Measurements from ENCODE around the genes FGF21, PTH2 and SLC17A7.

DNA sequence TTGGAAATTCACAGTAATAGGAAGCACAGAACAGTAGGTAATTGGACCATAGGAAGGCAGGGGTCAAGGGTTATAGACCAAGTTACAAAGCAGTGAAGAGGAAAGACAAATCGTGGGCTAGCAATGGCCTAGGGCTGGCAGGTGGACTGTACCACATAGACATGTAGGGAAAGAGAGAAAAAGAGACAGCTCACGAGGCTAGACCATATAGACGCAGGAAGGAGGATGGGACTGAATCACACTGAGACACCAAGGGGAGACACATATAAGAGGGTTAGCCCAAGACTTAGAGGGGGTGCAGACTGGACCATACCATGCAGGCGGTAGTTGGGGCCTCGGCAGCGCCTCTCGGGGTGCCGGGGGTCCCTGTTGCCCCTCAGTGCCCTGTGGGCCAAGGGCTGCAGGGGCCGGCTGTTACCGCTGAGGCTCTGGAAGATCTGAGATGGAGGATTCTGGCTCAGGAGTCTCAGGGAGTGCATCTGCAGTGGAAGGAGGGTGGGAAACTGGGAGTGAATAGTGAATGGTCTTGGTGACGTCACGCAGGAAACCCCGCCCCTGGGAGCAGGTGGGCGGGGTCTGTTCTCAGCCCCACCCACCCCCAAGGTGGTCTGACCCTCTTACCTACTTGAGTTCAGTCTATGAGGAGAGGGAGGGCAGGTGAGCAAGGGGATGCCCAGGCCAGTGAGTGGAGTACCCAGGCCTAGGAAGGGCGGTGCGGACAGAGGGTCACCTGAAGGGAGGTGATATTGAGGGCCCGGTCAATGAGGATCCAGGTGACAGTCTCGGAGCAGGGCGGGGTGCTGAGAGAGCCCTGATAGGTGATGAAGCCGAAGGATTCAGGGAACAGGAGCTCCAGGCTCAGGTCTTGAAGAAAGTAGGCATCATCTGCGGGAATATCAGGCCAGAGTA, 1.6 kb upstream of the DBP start:
- RRBS = 55% methylated on average over 2 of the region's 21 CpGs

- RRBS = 58% methylated on average over 9 of the region's 20 CpGs
Observed at GRCh38 chr19:48712762-48713625, 6.5 kb downstream of the MAMSTR start.

DNA sequence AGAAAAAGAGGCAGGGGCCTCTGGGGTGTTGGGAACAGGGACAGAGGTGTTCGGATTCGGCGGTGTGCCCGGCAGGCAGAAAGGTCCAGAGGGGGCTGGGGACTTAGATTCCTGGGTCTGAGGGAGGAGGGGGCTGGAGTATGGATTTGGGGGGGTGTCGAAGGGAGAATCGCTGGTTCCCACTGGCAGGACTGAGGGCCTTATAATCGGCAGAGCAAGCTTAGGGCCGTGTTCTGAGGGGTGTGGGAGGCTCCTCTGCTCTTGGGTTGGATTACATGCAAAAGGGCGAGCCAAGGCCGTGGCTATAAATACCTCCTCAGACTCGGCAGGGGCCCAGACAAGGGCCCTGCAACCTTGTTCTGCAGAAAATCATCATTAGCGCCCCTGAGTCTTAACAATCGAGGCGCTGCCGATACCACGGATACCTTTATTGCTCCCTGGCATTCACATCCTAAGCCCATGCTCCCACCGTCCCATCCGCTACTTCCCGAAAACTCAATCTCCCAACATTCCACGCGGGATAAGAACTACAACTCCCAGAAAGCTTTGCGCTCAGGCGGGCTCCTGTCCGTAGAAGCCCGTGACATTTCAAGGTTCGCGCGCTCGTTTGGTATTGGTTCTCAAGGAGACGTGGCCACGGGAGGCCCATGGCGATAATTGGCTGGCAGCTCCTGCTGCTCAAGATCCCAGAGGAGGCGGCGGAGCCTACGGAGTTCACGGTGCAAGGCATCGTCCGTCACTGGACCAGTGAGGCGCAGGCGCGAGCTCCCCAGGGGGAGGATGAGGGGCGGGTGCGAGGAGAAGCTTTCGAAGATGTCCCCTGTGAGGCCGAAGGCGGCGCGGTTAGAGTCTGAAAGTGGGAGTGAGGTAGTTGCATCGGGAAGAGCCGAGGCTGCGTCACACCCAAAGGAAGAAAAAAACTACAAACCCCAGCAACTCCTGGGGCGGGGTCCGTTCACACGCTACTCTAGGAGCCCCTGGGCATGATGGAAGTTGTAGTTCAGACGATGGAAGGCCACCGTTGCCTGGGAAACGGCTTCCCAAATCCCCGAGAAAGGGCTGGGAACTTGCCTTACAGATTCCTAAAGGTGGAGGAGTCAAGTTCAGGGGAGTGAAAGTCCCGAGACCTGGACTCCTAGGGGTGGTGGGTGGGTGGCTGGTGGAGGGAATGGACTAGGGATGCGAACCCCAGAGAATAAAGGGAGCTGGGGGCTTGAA, 1.1 kb upstream of the MAMSTR start:
- RRBS = no CpG with 5 or more reads among the region's 60 CpGs

DNA sequence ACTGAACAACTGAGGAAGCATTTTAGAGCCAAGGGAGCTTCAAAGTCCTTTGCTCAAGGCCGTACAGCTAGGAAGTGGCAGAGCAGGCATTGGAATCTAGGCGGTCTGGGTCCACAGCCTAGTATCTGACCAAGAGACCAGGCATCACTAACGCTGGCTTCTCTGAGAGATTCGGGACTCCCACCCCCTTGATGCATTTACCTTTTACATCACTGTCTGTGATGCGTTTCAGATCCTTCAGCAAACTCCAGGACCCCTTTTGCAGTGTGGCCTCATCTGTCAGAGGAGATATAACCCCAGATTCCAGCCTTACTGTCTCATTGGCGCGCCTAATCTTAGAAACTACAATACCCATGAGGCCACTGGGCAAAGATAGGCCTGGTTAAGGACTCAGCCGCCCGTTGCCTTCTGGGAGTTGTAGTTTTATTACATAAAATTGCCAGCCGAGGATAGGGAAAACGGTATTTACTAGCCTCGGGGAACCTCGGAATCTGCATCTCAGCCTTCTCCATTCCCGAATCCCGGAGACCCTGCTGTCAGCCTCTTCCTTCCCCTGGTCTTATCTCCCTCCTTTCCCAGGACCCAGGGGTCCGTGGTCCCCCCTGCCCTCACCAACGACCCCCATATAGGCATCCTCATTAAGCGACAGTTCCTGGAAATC, 1.6 kb downstream of the IZUMO1 start:
- RRBS = no CpG with 5 or more reads among the region's 18 CpGs

- RRBS = no CpG with 5 or more reads among the region's 7 CpGs
Observed at GRCh38 chr19:48747843-48748376, 1.2 kb upstream of the IZUMO1 start.

- RRBS = no CpG with 5 or more reads among the region's 4 CpGs
Observed at GRCh38 chr19:48755275-48755628, at the start of gene FGF21. Gene FGF21 (plus strand): TSS chr19:48755524.

- RRBS = no CpG with 5 or more reads among the region's 14 CpGs
Observed at GRCh38 chr19:48867073-48867722, 1.2 kb downstream of the PLEKHA4 start.

DNA sequence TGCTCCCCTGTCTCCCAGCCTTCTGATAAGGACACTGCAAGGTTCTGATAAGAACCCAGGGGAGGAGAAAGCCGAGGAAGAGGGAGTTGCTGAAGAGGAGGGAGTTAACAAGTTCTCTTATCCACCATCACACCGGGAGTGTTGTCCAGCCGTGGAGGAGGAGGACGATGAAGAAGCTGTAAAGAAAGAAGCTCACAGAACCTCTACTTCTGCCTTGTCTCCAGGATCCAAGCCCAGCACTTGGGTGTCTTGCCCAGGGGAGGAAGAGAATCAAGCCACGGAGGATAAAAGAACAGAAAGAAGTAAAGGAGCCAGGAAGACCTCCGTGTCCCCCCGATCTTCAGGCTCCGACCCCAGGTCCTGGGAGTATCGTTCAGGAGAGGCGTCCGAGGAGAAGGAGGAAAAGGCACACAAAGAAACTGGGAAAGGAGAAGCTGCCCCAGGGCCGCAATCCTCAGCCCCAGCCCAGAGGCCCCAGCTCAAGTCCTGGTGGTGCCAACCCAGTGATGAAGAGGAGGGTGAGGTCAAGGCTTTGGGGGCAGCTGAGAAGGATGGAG, 1.5 kb downstream of the PPP1R15A start:
- RRBS = no CpG with 5 or more reads among the region's 12 CpGs

GRCh38 chr19:48947086-48947502, 7.6 kb upstream of the BAX start:
- RRBS = no CpG with 5 or more reads among the region's 2 CpGs

- RRBS = no CpG with 5 or more reads among the region's 18 CpGs
Observed at GRCh38 chr19:48994010-48994532, 384 bp downstream of the RUVBL2 start.

GRCh38 chr19:49097533-49098541, 12.6 kb downstream of the SNRNP70 start:
- RRBS = no CpG with 5 or more reads among the region's 11 CpGs

DNA sequence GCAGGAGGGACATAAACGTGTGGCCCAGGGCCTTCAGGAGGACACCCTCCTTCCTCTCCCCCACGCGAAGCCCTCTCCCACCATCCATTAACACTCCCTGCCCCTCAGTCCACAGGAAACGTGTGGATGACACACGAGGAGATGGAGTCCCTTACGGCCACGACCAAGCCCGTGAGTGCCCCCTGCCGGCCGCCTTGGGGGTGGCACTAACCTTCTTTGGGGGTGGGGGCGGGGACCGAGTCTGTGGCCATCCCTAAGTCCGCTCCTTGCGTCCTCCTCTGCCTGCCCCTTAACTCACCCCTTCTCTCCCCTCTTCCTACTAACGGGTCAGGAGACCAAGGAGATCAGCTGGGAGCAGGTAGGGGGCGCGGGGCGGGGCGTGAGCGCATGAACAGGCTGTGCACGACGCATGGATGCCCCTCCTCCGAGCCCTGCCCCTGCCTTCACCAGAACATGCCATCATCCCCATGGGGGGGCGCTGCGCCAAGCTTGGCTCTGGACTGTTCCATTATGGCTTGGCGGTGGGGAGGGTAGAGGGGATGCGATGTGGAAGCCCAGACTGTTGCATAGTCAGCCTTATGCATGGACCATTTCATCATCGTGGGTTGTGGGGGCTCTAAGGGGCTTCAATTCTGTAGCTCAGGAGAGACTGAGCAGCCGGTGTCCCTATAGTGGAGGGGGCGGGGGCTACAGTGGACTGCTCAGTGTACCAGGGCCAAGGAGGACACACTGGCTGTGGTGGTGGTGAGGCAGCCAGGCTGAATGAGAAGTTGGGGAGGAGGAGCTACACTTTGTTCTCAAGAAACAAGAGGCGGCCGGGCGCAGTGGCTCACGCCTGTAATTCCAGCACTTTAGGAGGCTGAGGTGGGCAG, 9.1 kb downstream of the HRC start:
- RRBS = no CpG with 5 or more reads among the region's 34 CpGs

- RRBS = no CpG with 5 or more reads among the region's 13 CpGs
Observed at GRCh38 chr19:49356946-49357662, 5.1 kb downstream of the TEAD2 start.

DNA sequence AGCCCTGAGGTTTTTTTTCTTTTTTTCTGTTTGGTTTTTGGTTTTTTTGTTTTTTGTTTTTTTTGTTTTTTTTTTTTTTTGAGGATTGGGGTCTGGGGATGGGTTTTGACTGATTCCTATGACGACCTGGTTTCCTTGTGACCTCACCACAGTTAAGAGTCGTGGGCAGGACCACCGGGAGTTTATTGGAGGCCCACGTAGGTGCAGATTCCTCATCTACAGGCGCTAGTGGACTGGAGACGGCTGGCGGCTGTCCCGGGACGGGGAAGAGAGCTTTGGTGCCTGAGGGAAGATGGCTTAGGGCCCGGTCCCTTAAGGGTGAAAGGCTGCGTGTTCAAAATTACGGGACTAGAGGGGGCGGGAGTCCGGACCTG, 642 bp upstream of the TEAD2 start:
- RRBS = 28% methylated on average over 12 of the region's 14 CpGs

GRCh38 chr19:49390420-49391403, 2.7 kb downstream of the KASH5 start:
- RRBS = 34% methylated on average over 2 of the region's 23 CpGs

GRCh38 chr19:49413176-49413790, 10.0 kb downstream of the PTH2 start:
- RRBS = no CpG with 5 or more reads among the region's 12 CpGs

DNA sequence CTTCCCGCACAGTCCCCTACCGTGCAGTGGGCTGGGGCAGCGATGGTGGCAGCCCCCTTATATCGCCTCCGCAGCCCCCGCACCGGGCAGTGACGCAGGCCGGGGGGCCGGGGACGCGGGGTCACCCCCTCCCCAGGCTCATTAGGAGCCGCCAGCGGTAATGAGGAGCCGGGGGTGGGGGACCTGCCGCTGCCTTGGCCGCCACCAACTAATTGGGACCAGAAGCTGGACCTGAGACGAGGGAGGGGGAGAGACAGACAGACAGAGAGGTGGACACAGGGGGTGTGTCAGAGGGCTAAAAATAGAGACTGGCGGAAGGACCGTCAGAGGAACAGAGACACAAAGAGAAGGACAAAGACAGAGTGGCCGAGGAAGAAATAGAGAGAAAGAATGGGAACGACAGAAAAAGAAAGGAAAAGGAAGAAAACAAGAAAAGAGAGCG, at the start of gene PTH2:
Gene PTH2, minus strand, starts transcription at position 20 of the 442 bp plus-strand sequence.
- RRBS = 19% methylated on average over 11 of the region's 23 CpGs

- RRBS = 8% methylated on average over 7 of the region's 24 CpGs
Observed at GRCh38 chr19:49428269-49428619, 3.1 kb downstream of the GFY start.

- RRBS = no CpG with 5 or more reads among the region's 29 CpGs
Observed at GRCh38 chr19:49431412-49431907, 6.3 kb downstream of the GFY start.

DNA sequence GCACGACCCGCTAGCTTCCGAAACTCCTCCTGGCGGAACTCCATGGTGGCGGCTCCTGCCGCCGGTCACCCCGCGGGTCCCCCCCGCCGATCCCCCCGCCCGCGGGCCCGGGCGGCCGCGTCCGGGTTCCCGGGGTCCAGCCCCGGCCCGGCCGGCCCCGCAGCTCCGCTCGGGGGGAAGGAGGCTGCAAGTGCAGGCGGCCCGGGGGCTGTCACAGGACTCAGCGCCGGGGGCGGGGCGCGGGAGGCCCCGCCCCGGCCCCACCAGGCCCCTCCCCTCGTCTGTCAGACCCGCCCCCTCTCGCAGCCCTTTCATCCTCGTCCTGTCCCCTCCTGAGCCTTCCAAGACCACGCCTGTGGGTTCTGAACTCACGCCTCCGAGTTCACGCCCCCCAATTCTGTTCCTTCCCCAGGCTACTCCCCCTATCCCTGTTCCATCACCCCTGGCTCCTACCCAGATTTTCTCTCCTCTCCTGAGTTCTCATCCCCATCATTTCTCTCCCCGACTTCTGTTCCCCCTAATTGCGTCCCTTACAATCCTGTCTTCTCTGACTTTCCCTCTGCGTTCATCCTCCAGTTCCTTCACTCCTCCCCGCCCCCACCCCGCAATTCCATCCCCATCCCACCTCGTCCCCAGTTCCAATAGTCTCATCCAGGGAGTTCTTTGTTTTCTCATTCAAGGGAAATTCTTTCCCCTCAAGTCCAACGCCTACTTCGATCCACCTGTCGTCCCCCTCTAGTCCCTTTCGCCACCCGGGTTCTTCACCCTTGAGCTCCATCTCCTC, at the start of gene SLC17A7:
Gene SLC17A7, minus strand, starts transcription at position 192 of the 784 bp plus-strand sequence.
- RRBS = 12% methylated on average over 21 of the region's 54 CpGs